ENCODE measurements around a stretch of chr17.

GRCh38 chr17:78041483-78041757 is 82.9 kb downstream of the TNRC6C start:
- RRBS: no CpG with 5 or more reads among the region's 1 CpG

DNA sequence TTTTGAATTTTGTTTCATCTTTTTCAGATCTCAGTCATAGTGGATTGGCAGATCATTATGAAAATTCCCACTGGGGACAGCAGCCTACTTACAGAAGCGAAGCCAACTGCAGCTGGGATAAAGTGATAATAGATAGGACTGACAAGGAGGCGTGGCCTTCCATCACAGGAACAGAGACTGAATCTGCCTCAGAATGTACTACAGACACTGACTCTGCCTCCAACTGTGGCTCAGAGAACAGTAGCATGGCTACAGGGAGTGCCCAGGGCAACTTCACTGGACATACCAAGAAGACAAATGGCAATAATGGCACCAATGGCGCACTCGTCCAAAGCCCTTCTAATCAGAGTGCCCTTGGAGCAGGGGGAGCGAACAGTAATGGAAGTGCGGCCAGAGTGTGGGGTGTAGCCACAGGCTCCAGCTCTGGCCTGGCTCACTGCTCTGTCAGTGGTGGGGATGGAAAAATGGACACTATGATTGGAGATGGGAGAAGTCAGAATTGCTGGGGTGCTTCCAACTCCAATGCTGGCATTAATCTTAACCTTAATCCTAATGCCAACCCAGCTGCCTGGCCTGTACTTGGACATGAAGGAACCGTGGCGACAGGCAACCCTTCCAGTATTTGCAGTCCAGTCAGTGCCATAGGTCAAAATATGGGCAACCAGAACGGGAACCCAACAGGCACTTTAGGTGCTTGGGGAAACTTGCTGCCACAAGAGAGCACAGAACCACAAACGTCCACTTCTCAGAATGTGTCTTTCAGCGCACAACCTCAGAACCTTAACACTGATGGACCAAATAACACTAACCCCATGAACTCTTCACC is 79.5 kb downstream of the TMC6 start:
- RRBS: no CpG with 5 or more reads among the region's 11 CpGs

DNA sequence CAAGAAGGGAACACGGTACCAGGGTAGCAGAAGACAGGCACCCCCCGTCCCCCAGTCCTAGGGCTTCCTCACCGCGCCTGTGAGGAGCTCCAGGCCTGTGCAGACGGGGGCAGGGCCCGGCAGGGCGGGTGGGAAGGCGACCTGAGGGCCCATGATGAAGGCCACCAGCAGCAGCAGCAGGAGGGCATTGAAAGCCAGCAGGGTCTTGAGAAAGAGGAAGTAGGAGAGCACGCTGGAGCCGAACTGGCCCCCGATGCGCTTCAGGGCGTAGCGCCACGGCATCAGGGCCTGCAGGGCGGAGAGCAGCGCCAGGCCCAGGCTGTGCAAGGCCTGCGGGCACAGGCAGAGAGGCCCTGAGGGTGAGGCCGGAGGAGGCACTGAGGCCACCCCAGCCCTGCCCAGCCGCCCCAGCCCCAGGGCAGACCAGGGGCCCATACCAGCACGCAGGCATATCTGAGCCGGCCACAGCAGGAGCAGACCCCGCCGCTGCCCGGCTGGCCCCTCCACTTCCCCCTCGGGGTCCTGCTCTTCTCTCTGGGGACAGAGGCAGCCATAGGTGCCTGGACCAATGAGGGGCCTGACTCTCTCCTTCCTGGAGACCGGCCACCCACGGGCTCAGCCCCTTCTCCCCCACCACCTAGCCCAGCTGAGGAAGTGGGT is 4.0 kb downstream of the TMC6 start:
- RRBS: no CpG with 5 or more reads among the region's 28 CpGs

- RRBS: no CpG with 5 or more reads among the region's 13 CpGs
Measured at GRCh38 chr17:78129028-78129498, 508 bp upstream of the TMC6 start.

DNA sequence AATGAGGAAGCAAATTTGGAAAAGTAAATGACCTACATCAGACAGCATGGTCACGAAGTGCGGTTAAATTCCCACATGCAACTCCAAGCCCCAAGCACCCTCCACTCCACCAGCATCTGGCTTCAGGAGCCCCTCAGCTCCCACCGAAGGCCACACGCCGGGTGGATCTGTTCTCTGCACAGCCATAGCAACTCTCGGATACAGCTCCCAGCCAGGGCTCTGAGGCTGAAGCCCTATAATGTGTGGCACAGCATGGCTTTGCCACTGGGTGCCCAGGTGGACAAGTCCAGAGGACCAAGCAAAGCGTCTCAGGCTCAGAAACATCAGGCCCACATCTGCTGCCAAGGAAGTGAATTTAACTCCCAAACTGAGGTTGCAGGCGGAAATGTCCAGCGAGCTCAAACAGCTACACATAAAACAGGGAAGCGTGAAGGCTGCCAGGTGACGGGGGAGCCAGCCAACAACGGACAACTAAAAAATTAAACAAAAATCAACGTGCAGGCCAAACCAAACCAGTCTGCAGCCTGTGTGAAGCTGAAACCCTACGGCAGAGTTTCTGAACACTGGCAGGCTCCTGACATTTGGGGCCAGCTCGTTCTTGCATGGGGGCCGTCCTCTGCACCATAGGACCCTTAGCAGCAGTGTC is 2.6 kb downstream of the TK1 start:
- RRBS: no CpG with 5 or more reads among the region's 16 CpGs

DNA sequence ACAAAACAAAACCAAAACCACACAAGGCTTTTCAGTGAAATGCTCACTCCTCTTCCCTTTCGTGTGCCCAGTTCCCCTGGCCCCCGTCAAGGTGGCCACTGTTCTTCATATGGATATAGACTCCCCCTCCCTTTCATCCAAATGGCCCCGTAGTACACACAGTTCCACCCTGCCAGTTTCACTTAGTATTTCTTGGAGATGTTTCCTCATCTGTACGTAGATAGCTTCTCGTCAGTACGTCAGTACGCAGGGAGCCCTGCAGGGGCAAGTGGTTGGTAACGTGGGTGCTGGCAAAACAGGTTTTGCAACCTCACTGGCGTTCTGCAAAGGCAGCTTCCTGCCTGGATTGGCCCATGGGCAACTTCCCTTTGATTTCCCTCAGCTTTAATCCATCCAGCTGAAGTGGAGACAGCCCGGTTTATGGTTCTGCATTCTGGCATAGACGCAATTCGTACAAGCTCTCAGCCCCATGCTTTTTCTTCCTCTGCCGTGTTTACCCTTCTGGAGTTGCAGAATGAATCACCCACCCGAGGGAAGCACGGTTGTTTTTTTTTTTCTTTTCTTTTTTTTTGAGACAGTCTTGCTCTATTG is 11.8 kb downstream of the AFMID start:
- RRBS: no CpG with 5 or more reads among the region's 15 CpGs

GRCh38 chr17:78268873-78270080 is 37.8 kb downstream of the TMEM235 start:
- RRBS: 47% methylated on average over 11 of the region's 39 CpGs

GRCh38 chr17:78281556-78281887 is 50.1 kb downstream of the TMEM235 start:
- RRBS: no CpG with 5 or more reads among the region's 10 CpGs

- RRBS: 4% methylated on average over 21 of the region's 68 CpGs
Measured at GRCh38 chr17:78342024-78342946, 17.6 kb downstream of the SOCS3 start.

- RRBS: 85% methylated on average over 29 of the region's 77 CpGs
Measured at GRCh38 chr17:78358529-78359358, 1.1 kb downstream of the SOCS3 start.

GRCh38 chr17:78419972-78420682 is 41.7 kb downstream of the PGS1 start:
- RRBS: 95% methylated on average over 2 of the region's 21 CpGs

DNA sequence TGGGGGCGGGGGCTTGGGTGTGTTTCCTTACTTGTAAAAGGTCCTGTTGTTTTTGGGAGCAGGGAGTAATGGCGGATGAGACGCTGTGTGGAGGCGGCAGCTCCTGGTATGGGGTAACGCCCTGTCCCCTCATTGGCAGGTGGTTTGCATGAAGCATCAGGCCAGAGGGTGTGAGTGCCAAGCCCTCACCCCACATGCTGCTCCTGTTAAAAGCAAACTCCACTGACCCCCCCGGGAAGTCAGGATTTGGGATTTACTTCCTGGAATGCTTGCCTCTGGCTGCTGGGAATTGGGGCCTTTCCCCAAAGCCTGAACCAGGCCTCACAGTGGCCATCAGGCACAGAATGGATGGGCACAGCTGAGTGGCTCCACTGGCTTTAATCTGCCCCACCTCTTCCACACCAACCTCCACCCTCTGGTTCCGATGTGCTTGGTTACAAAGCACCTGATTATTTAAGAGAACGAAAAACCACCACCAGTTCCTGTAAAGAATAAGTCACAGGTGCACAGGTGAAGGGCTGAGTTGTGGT is 45.0 kb downstream of the PGS1 start:
- RRBS: no CpG with 5 or more reads among the region's 8 CpGs

DNA sequence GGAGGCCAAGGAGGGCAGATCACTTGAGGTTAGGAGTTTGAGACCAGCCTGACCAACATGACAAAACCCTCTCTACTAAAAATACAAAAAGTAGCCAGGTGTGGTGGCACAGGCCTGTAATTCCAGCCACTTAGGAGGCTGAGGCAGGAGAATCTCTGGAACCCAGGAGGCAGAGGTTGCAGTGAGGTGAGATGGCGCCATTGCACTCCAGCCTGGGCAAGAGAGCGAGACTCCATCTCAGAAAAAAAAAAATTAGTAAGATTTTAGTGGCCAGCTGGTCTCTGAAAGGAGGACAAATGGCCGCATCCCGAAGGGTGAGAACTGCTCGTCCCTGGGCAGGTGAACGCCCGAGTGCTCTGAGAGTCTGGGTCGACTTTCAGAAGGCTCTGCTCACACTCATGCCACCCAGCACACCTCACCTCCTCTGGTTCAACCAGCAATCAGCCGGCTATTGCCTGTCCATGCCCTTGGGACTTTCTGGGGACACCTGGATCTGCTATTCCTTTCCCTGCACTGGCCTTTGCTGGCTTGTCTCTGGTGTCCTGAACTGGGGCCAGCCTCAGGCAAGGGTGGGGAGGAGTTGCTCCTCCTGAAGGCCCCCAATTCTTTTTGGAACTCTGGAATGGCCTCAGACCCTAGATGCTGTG is 63.5 kb downstream of the PGS1 start:
- RRBS: no CpG with 5 or more reads among the region's 9 CpGs

GRCh38 chr17:78484023-78485284 is 92.7 kb downstream of the DNAH17 start:
- RRBS: 30% methylated on average over 4 of the region's 52 CpGs

DNA sequence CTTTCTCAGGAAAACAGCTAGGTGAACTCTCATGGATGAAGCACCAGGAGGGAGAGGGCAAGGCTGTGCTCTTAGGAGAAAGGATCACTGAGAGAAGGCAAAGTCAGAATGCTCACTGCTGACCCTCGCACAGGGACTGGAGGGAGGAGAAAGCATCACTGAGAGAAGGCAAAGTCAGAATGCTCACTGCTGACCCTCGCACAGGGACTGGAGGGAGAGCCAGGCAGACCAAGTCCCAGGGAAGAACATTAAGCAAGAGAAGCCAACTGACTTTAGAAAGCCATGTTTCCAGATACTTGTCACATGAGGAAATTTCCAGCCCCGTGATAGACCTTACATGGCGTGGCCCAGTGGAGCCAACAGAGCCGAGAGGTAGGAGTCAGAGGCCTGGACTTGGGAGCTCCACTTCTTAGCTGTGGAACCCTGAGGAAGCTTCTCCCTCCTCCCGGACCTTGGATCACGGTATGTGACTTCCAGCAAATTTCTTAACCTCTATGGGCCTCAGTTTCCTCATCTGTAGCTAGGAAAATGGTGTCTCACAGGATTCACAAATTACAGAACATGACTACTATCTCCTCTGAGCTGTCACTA is 102.2 kb upstream of the DNAH17 start:
- RRBS: no CpG with 5 or more reads among the region's 7 CpGs

- RRBS: 81% methylated on average over 2 of the region's 16 CpGs
Measured at GRCh38 chr17:78680912-78681510, 101.1 kb downstream of the CYTH1 start.

- RRBS: no CpG with 5 or more reads among the region's 21 CpGs
Measured at GRCh38 chr17:78697969-78698506, 84.0 kb downstream of the CYTH1 start.

DNA sequence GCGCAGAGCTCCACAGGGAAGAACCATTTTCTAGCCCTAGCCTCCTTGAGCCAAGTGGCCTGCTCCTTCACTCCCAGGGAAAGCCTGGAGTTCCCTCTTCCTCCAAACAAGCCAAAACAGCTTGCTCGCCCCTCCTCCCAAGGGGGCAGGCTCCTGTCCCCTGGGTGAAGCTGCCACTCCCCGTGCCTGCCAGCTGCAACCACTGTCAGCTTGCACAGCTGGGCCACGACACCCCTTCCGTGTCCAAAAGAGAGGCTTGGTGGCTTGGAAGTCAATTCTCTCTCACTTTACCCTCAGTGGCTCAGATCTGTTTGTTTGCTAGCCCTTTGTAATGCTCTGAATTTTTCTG is 59.7 kb downstream of the CYTH1 start:
- RRBS: no CpG with 5 or more reads among the region's 5 CpGs

DNA sequence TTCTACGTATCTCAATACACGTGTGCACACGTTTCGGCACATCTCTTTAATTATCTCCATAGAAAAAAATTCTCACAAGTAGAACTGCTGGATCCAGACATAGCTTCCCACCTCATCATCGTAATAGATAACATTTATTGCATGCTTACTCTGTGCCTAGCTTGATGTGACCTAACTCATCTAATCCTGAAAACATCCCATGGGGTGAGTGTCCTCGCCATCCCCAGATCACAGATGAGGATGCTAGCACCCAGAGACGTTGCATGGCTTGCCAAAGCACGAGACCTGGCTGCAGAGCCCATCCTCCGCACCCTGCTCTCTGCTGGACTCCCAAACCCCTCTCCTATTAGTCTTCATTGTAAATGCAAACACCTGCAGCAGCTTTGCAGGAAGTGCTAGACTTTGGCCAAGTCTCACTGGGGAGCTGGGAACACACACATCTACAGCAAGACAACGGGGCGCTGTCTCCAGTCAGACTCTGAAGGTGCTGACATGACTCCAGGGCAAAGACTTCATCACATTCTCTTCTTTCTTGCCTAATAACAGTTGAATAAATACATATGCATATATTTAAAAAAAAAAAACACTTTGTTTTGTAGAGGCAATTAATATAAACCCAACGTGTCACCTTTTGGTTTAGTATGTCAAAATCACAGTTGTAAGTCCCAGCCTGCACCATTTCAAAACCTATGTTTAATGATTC is 43.9 kb downstream of the CYTH1 start:
- RRBS: no CpG with 5 or more reads among the region's 12 CpGs

- RRBS: no CpG with 5 or more reads among the region's 4 CpGs
Measured at GRCh38 chr17:78769323-78769684, 12.8 kb downstream of the CYTH1 start.

Measured in HCT116 (cell line).